HGPS cell (cell line): ENCODE results near the gene RFPL4B.

DNA sequence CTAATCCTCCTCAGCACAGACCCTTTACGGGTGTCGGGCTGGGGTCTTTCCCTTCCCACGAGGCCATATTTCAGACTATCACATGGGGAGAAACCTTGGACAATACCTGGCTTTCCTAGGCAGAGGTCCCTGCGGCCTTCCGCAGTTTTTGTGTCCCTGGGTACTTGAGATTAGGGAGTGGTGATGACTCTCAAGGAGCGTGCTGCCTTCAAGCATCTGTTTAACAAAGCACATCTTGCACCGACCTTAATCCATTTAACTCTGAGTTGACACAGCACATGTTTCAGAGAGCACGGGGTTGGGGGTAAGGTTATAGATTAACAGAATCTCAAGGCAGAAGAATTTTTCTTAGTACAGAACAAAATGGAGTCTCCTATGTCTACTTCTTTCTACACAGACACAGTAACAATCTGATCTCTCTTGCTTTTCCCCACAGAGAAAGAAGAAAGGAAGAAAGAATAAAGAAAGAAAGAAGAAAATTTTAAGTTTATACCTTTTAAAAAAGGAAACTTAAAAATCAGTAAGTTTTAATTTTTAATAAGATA lies 3.4 kb upstream of the MFSD4B start:
- RRBS, result no CpG with 5 or more reads among the region's 8 CpGs

DNA sequence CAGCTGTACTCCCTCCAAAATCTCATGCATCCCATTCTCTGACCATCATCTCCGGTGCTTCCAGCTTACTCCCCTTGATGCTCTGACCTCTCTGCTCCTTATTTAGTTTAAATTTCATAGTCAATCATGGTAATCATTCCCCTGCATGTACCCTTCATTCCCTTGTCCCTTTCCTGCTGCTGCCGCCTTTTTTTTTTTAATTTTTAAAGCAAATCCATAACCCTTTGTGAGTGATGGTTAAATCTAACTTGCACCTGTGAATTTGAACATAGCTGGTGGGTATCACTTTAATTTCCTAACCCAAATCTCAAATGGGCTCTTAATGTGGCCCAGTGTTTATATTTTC lies 86.4 kb downstream of the MFSD4B start:
- RRBS, result no CpG with 5 or more reads among the region's 2 CpGs

- RRBS, result no CpG with 5 or more reads among the region's 7 CpGs
Measured at GRCh38 chr6:111373829-111374368, 109.1 kb downstream of the REV3L start.

DNA sequence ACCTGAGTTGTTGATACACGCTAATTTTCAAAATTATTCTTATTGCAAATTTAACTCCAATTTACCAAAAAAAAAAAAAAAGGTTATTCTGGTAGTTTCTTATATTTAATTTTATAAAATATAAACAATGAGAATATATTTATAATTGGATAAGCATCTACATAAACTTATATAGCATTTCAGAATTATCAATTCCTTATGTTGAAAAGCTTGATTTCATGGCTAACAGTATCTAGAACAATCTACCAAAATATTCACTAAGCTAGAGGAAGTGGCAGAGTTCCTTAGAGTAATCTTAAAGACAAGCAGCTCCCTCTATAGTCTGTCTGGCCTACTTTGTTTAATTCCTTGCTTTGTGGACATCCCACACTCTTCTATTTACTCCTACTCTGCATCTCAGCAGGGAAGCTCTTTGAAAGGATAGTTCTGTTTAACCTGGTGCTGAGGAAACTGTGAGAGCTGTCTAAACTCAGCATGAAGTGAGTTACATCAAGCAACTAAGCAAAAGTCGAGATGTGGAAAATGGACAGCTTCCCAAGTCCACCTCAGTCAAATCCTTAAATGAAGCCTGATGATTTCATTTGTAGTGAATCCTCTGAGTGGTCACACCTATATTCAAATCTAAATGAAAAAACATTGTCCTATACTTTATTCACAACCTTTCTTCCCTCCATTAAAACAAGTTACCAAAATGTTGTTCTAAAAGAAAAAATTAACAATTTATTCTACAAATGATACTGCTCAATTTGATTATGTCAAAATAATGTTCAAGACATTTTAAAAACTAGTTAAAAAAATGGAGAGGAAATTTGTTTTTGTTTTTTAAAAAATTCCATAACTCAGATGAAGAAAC lies 4.2 kb downstream of the REV3L start:
- RRBS, result no CpG with 5 or more reads among the region's 2 CpGs

DNA sequence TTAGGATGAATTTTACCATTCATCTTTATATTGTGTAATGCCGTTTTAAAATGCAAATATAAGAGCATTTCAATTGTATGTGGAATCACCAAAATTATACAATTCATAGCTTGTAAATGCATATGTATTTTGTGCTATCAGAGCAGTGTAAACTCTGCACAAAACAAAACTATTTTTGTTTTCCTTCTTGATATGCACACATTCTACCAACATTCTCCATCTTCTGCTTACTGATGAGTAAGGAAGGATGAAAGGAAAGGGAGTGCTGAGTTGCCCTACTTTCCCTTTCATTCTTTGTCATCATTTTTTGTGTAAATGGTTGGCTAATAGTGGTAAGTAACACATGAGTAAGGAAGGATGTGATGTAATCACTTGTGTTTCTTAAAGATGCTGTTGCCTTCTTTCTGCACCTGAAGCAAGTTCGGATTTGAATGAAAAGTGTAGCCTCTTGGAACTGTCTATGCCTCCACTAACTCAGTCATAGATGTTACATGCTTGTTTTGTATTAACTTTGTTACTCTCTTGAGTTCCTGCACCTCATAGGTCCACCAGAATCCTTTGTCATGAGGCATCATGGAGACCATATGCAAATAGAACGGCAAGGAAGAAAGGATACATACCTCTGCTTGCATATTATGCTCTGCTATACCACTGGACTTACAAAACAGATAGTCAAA lies 4.7 kb upstream of the REV3L start:
- RRBS, result no CpG with 5 or more reads among the region's 3 CpGs

- RRBS, result 59% methylated on average over 4 of the region's 17 CpGs
Measured at GRCh38 chr6:111591099-111592186, 14.2 kb downstream of the TRAF3IP2 start.

- RRBS, result no CpG with 5 or more reads among the region's 5 CpGs
Measured at GRCh38 chr6:111623356-111623895, 17.7 kb upstream of the TRAF3IP2 start.

DNA sequence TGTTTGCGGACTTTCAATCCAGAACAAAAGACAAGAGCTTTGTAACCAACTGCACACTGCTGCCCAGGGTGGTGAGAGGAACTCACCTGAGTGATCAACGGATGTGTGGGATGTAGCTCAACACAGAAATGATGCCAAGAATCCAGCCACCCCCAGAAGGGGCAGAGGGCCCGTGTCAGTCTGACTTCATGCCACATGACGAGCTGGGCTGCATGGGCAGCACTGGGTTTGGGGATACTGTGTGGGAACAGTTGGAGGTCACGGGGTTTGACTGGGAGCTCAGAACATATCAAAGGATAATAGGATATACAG lies 79.4 kb upstream of the TRAF3IP2 start:
- RRBS, result no CpG with 5 or more reads among the region's 5 CpGs

GRCh38 chr6:111708908-111709247 lies 103.2 kb upstream of the TRAF3IP2 start:
- RRBS, result no CpG with 5 or more reads among the region's 5 CpGs

- RRBS, result no CpG with 5 or more reads among the region's 4 CpGs
Measured at GRCh38 chr6:111824532-111825196, 48.6 kb downstream of the FYN start.

DNA sequence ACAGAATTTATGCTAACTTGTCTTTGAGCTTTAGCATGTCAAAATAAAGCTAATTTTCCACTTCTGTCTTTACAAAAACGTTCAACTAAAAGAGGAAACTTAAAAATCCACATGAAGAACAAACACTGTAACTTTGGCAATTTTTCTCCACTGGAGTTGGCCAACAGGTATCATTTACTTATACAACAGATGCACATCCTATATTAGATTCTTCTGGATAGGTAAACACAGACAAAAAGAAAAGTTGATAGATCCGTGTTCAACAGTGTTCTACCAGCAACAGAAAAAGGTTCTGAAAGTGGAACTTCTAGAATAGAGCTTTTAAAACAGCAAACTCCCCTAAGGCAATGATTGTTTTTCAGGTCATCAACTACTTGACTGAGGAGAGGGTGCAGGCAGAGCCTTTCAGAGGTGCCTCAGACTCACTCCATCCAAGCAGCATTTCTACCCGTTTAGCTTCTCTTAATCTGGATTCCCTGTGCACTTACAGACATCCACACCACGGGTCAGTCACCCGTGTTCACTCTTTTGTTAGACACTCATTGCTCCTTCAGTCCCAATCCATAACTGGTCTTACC lies 29.0 kb downstream of the FYN start:
- RRBS, result no CpG with 5 or more reads among the region's 5 CpGs

- RRBS, result no CpG with 5 or more reads among the region's 2 CpGs
Measured at GRCh38 chr6:111880761-111881269, 7.6 kb upstream of the FYN start.

GRCh38 chr6:112027645-112028385 lies 26.1 kb upstream of the CCN6 start:
- RRBS, result no CpG with 5 or more reads among the region's 4 CpGs

GRCh38 chr6:112085533-112086105 lies 1.7 kb downstream of the TUBE1 start:
- RRBS, result no CpG with 5 or more reads among the region's 4 CpGs

GRCh38 chr6:112114371-112114780 lies 27.0 kb downstream of the FAM229B start:
- RRBS, result no CpG with 5 or more reads among the region's 1 CpG

GRCh38 chr6:112144512-112144769 lies 57.0 kb downstream of the FAM229B start:
- RRBS, result no CpG with 5 or more reads among the region's 4 CpGs

GRCh38 chr6:112337080-112337567 lies 10.0 kb upstream of the RFPL4B start:
- RRBS, result no CpG with 5 or more reads among the region's 6 CpGs

GRCh38 chr6:112347115-112347484 lies at the start of gene RFPL4B:
Gene RFPL4B (plus strand): TSS chr6:112347330.
- RRBS, result no CpG with 5 or more reads among the region's 9 CpGs

- RRBS, result no CpG with 5 or more reads among the region's 1 CpG
Measured at GRCh38 chr6:113654167-113654983, 202.8 kb upstream of the MARCKS start.

- RRBS, result no CpG with 5 or more reads among the region's 2 CpGs
Measured at GRCh38 chr6:113786134-113786603, 71.0 kb upstream of the MARCKS start.